Measurements from ENCODE around the genes SPOCD1, SYNC and HPCA.

DNA sequence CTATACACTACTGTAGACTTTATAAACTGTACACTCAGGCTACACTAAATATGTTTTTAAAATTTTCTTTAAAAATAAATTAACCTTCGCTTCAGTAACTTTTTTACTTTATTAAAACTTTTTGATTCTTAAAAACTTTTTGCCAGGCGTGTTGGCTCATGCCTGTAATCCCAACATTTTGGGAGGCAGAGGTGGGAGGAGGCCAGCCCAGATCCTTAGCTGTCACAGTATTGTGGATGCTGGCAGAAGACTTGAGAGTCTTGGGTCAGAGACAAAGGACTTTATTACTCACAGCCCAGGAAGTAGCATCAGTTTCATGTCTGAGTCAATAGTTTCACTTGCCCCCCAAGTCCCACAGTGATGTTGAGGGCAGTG lies 11.8 kb upstream of the HCRTR1 start:
- PRO-cap, 4 experiments: peak in 1 of 4 experiments; most common minus-strand start position 253 of the sequence (in 1)
- RAMPAGE, long total RNA, 2 experiments: no peak in any of the 2 experiments

DNA sequence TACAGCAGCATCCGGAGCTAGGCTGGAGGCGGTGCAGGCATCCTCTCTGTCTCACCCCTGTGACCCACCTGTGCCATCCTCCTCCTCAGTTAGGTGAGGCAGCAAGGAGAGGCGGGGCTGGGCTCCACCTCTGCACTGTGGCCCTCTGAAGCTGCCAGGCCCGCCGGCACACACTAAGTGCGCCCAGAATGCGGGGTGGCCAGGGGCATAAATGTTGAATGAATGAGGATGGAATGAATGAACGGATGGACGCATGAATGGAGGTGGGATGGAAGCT lies 301 bp upstream of the HCRTR1 start:
- PRO-cap, 4 experiments: no peak in any of the 4 experiments
- RAMPAGE, long total RNA, 2 experiments: no peak in any of the 2 experiments

GRCh38 chr1:31815749-31816196 lies at the start of gene SPOCD1:
Gene SPOCD1, minus strand, starts transcription at chr1:31816022.
- PRO-cap, 4 experiments: peak in 1 of 4 experiments; most common minus-strand start chr1:31815979 (in 1)
- RAMPAGE, long total RNA, 2 experiments: no peak in any of the 2 experiments

DNA sequence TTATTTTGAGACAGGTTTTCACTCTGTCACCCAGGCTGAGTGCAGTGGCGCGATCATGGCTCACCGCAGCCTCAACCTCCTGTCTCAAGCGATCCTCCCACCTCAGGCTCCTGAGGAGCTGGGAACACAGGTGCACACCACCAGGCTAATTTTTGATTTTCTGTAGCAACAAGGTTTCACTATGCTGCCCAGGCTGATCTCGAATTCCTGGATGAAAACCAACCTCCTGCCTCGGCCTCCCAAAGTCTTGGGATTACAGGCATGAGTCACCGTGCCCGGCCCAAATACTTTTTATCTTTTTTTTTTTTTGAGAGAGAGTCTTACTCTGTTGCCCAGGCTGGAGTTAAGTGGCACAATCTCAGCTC lies 15.5 kb downstream of the PTP4A2 start:
- PRO-cap, 4 experiments: no peak in any of the 4 experiments
- RAMPAGE, long total RNA, 2 experiments: no peak in any of the 2 experiments

DNA sequence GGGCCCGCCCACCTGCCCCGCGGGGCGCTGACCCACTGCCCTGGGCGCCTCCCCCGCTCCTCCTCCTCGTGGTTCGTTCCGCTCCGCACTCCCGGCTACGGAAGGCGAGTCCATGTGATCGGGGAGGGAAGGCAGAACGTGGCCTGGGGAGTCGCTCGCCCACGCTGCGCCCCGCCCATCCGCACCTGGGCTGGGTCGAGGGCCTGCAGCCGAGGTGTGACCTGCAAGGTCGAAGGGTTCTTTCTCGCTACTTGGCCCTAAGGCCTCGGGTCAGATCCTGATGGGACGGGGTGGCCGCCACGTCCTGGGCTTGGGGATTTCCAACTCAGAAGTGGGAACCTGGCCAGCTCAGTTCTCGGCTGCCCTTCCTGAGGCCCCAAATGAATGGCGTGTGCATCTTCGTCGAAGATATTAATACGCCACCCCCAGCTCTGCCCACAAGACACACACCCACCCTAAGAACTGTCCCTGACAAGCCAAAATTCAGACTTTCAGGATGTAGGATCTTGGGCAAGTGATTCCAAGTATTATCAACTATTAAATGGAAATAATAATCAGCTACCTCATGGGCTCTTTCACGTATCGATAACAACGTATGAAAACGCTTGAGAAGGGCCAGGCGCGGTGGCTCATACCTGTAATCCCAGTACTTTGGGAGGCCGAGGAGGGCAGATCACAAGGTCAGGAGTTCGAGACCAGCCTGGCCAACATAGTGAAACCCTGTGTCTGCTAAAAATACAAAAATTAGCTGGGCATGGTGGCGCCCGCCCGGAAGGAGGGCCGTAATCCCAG lies 508 bp upstream of the PTP4A2 start:
- PRO-cap, 4 experiments: peak in 4 of 4 experiments; most common plus-strand start position 107 of the sequence (in 2)
- RAMPAGE, long total RNA, 2 experiments: no peak in any of the 2 experiments

- PRO-cap, 4 experiments: no peak in any of the 4 experiments
- RAMPAGE, long total RNA, 2 experiments: no peak in any of the 2 experiments
Observed at GRCh38 chr1:32040536-32041253, 27.0 kb downstream of the KHDRBS1 start.

DNA sequence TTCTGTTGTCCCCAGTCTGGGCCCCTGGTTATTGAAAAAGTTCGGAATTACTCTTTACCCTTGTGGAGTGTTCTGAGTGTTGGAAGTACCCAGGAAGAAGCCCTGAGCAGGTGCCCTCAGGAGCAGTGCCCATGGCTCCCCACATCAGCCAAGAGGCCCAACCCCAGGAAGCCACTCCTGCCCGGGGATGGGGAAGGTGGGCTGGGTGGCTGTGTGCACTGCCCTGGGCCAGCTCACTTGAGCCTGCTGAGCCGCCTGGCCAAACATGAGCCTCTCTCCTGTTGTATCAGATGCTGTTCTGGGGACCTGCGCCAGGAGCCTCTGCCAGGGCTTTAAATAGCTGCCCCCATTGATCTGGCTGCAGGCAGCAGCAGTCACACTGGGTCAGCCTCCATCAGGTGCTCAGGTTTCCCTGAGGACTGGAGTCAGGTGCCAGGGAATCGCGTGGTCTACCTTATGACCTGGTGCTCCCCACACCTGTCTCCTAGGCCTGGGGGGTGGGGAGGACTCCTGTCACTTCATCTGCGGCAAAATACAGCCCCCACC lies 782 bp upstream of the CCDC28B start:
- PRO-cap, 4 experiments: peak in 1 of 4 experiments; most common plus-strand start position 60 of the sequence (in 1)
- RAMPAGE, long total RNA, 2 experiments: no peak in any of the 2 experiments

GRCh38 chr1:32275353-32275931 lies 16.4 kb upstream of the HDAC1 start:
- PRO-cap, 4 experiments: no peak in any of the 4 experiments
- RAMPAGE, long total RNA, 2 experiments: no peak in any of the 2 experiments

GRCh38 chr1:32339414-32340008 lies 3.5 kb upstream of the MARCKSL1 start:
- PRO-cap, 4 experiments: no peak in any of the 4 experiments
- RAMPAGE, long total RNA, 2 experiments: no peak in any of the 2 experiments

- PRO-cap, 4 experiments: no peak in any of the 4 experiments
- RAMPAGE, long total RNA, 2 experiments: no peak in any of the 2 experiments
Observed at GRCh38 chr1:32351029-32351198, 11.4 kb downstream of the FAM229A start.

DNA sequence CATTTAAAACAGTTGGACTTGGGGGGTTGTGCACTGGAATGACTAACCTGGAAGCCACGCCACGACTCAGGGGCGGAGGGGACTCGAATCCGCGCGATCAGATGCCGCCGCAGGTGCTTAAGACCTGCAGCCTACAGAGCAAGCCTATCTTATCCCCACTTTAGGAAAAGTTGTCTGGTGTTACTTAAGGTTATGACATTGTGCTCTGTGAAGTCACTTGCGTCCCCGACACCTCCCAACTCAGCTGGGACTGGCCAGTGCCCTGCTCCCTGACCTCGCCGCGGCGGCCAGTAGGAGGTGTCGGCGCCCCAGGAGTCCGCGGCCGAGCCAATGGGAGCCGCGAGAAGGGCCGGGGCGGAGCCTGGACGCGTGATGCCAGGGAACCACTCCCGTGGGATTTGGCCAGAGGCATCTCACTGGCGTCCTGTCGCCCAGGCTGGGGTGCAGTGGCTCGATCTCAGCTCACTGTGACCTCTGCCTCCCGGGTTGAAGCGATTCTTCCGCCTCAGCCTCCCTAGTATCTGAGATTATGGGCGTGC lies 38.3 kb downstream of the ZBTB8OS start:
- PRO-cap, 4 experiments: peak in 4 of 4 experiments; most common plus-strand start position 416 of the sequence (in 4); most common minus-strand start position 242 of the sequence (in 4)
- RAMPAGE, long total RNA, 2 experiments: no peak in any of the 2 experiments

GRCh38 chr1:32623527-32623996 lies 26.8 kb downstream of the ZBTB8OS start:
- PRO-cap, 4 experiments: no peak in any of the 4 experiments
- RAMPAGE, long total RNA, 2 experiments: no peak in any of the 2 experiments

- PRO-cap, 4 experiments: peak in 1 of 4 experiments; most common plus-strand start chr1:32695713 (in 1)
- RAMPAGE, long total RNA, 2 experiments: no peak in any of the 2 experiments
Observed at GRCh38 chr1:32695638-32696136, 6.9 kb downstream of the SYNC start.

- PRO-cap, 4 experiments: peak in 4 of 4 experiments; most common plus-strand start chr1:32703271 (in 2); most common minus-strand start chr1:32702744 (in 2)
- RAMPAGE, long total RNA, 2 experiments: no peak in any of the 2 experiments
Observed at GRCh38 chr1:32702543-32703423, at the start of gene SYNC. Gene SYNC, minus strand, starts transcription at chr1:32702770.

DNA sequence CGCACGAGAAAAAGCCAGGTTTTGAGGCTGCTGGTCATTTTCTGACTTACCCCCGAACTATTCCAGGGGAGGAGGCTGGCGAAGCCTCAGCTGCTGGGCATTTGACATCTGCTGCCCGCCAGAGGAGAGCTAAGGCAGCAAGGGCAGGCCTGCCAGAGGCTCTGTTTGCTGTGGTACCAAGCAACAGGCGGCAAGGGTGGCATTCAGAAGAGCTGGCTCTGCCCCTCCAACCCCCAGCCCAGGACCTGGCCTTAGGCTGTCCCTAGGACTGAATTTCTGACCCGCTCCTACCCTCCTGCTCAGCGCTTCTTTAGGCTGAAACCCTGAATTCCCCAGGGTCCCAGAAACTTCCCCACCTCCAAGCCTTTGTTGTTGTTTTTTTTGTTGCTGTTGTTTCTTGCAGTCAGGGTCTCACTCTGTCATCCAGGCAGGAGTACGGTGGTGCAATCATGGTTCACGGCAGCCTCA lies 1.5 kb upstream of the SYNC start:
- PRO-cap, 4 experiments: no peak in any of the 4 experiments
- RAMPAGE, long total RNA, 2 experiments: no peak in any of the 2 experiments

- PRO-cap, 4 experiments: no peak in any of the 4 experiments
- RAMPAGE, long total RNA, 2 experiments: no peak in any of the 2 experiments
Observed at GRCh38 chr1:32728704-32729532, 12.7 kb upstream of the KIAA1522 start.

DNA sequence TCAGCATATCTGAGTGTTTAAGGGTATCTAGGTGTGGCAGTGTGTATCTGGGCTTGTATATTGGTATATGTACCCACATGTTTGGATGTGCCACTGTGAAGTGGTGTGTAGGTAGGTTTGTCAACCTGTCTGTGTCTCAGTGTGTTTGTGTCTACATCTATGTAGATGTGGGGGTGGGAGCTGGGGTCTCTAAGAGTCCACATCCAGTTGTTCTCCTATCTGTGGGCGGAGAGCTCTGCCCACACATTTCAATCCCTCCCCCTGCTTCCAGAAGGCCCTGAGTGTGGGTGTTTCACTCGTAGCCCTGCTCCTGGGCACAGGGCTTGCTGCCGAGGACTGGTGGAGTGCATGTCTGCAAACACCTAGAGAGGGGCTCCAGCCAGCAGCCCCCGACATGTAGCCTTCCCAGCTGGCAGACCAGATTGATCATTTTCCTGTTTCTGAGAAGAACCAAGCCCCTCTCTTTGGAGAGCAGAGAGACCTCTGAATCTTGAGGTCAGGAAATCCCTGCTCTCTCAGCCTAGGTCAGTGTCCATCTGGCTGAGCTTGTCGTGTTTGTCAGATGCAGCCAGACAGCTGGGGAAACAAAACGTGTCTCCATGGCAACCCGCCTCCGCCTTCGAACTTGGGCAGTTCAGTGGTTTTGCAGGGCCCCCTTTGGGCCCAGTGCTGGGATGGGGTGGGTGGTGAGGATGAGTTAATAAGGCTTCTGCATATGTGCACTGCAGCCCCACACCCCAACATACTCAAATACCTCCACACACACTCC lies 7.9 kb upstream of the KIAA1522 start:
- PRO-cap, 4 experiments: peak in 1 of 4 experiments; most common minus-strand start position 538 of the sequence (in 1)
- RAMPAGE, long total RNA, 2 experiments: no peak in any of the 2 experiments

DNA sequence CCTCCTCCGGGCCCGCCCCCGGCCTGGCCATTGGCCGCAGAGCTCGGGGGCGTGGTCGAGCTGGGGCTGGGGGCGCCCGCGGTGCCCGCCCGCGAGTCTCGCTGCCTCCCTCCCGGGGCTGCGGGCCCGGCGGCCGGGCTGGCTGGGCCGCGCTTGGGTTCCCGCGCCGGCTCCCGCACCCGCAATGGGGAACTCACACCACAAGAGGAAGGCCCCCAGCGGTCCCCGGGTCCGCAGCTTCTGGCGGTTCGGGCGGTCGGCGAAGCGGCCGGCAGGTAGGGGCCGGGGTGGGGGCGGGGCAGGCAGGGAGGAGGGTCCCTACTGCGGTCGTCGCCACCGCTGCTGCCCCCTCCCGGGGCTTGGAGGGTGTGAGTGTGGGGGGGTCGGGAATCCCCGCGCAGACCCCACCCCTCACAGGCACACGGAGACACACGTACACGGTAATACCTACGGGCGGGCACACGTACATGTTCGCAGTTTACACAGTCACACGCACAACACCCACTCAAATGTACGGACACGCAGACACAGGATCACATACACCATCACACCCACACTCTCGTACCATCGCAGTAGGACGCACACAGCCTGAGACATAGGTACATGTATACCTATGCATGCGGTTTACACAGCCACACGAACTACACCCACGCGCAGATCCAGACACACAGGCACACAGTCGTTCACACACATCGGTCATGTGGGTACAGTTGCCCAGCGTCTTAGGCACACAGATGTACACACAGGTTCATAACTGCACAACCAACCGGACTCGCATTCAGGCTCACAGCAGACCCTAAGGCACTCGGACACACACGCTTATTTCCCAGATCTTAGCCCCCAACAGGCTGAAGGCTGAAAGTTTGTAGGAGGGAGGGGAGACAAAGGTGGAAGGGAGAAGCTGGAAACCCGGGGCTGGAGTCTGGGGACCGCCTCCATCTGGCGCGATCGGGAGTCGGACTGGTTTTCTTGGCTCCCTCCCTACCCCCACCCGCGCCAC lies 12.6 kb downstream of the KIAA1522 start:
- PRO-cap, 4 experiments: peak in 4 of 4 experiments; most common plus-strand start position 115 of the sequence (in 3); most common minus-strand start position 941 of the sequence (in 2)
- RAMPAGE, long total RNA, 2 experiments: no peak in any of the 2 experiments

GRCh38 chr1:32869852-32870265 lies 853 bp downstream of the FNDC5 start:
- PRO-cap, 4 experiments: peak in 1 of 4 experiments; most common plus-strand start chr1:32870100 (in 1)
- RAMPAGE, long total RNA, 2 experiments: no peak in any of the 2 experiments

DNA sequence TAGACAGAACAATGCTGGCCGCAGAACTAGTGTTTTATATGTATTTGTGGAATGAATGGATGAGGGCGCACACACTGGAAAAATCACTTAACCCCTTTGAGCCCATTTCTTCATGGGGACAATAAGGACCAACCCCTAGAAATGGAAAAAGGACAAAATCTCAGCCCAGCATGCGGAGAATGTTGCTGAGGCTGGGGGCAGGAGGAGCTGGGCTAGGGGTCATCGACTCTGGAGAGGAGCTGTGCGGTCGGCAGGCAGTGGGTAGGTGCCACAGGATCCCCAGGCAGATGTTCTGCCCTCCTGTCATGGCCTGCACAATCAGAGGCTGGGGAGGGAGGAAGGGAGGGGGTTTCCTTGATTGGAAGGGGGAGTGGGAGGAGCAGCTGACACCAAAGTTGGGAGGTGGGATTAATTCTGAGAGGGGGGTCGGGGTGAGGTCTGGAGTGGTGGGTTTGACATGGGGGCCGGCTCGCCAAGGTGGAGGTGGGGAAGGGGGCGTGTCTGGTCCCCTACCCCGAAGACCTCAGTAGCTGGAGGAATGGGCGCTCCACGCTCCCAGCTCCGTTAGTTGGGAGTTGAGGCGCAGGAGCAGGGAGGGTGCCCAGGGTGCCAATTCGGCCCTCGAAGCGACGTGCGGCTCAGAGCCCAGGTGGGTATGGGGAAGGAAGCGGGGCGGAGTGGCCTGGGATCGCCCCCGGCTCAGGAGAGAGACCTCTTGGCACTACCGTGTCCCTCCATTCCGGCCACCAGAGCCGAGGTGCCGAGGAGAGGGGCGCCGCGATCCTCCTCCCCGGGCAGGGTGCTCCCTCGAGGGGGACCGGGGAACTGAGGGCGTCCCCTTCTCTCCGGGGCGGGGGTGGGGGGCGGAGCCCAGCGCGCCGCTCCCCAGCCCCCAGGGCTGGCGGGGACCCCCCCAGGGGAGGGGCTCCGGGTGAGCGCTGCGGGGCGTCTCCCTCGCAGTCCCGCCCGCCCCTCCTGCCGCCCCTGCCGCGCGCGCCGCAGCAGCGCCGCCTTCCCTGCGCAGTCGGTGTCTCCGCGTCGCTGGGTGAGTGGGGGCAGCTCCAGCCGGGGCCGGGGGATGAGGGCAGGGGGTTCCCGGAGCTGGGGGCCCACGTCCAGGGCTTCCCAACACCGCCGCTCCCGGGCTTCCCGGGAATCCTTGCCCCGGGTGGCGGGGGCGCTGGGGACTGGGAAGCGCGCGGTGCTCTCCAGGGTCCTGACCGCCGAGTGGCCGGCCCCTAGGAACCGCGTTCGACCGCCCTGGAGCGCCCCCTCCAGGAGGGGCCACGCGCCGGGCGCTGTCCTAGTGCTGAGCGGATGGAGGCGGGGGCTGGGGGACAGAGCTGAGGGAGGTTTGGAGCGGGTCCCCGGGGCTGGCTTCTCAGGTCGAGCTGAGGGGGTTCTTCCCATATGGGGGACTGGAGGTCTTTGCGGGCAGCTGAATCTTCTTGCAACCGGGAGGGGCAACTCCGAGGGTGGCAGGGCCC lies at the start of gene HPCA:
Gene HPCA (plus strand): TSS at position 1,021 of the 1,487 bp plus-strand sequence.
- PRO-cap, 4 experiments: no peak in any of the 4 experiments
- RAMPAGE, long total RNA, 2 experiments: no peak in any of the 2 experiments

Data from right lobe of liver (tissue), 4 donors.